Cytotoxic T cell (primary cell): Measurements from ENCODE around the genes DUOXA1 and CTXN2.

GRCh38 chr15:44683175-44683769 lies 19.8 kb upstream of the SPG11 start:
- PRO-cap, 2 experiments: peak in 1 of 2 experiments; most common plus-strand start chr15:44683497 (in 1); most common minus-strand start chr15:44683337 (in 1)

DNA sequence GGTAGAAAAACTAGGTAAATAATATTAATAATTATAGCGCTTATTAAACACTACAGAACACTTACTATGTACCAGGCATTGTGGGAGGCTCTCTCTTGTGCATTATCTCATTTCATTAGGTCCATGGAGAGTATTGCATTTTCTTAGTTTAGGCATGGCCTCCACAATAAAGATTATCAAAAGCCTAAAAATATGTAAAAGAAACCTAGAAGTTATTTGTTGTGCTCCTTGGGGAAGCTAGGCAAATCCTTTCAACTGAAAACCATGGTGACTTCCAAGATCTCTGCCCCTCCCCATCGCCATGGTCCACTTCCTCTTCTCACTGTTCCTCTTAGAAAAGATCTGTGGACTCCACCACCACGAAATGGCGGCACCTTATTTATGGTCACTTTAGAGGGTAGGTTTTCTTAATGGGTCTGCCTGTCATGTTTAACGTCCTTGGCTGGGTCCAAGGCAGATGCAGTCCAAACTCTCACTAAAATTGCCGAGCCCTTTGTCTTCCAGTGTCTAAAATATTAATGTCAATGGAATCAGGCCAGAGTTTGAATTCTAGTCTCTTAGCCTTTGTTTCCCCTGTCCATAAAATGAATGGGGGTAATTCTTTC lies 990 bp downstream of the PATL2 start:
- PRO-cap, 2 experiments: no peak in any of the 2 experiments

DNA sequence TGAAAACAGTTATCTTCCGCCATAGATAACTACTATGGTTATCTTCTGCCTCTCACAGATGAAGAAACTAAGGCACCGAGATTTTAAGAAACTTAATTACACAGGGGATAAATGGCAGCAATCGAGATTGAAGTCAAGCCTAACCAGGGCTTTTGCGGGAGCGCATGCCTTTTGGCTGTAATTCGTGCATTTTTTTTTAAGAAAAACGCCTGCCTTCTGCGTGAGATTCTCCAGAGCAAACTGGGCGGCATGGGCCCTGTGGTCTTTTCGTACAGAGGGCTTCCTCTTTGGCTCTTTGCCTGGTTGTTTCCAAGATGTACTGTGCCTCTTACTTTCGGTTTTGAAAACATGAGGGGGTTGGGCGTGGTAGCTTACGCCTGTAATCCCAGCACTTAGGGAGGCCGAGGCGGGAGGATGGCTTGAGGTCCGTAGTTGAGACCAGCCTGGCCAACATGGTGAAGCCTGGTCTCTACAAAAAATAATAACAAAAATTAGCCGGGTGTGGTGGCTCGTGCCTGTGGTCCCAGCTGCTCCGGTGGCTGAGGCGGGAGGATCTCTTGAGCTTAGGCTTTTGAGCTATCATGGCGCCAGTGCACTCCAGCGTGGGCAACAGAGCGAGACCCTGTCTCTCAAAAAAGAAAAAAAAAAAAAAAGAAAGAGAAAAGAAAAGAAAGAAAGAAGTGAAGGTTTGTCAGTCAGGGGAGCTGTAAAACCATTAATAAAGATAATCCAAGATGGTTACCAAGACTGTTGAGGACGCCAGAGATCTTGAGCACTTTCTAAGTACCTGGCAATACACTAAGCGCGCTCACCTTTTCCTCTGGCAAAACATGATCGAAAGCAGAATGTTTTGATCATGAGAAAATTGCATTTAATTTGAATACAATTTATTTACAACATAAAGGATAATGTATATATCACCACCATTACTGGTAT lies 1.3 kb downstream of the B2M start:
- PRO-cap, 2 experiments: peak in 2 of 2 experiments; most common plus-strand start position 491 of the sequence (in 2); most common minus-strand start position 242 of the sequence (in 2)

GRCh38 chr15:45079648-45080098 lies 34.3 kb downstream of the DUOX2 start:
- PRO-cap, 2 experiments: no peak in any of the 2 experiments

GRCh38 chr15:45129663-45130146 lies at the start of gene DUOXA1:
Gene DUOXA1 (minus strand): TSS chr15:45129879.
- PRO-cap, 2 experiments: no peak in any of the 2 experiments

GRCh38 chr15:45134533-45135868 lies 5.2 kb downstream of the DUOX1 start:
- PRO-cap, 2 experiments: no peak in any of the 2 experiments

- PRO-cap, 2 experiments: no peak in any of the 2 experiments
Measured at GRCh38 chr15:45139359-45139895, 9.6 kb downstream of the DUOX1 start.

- PRO-cap, 2 experiments: no peak in any of the 2 experiments
Measured at GRCh38 chr15:45574186-45574581, 13.0 kb upstream of the BLOC1S6 start.

GRCh38 chr15:45948821-45949351 lies 314.1 kb downstream of the SQOR start:
- PRO-cap, 2 experiments: no peak in any of the 2 experiments

DNA sequence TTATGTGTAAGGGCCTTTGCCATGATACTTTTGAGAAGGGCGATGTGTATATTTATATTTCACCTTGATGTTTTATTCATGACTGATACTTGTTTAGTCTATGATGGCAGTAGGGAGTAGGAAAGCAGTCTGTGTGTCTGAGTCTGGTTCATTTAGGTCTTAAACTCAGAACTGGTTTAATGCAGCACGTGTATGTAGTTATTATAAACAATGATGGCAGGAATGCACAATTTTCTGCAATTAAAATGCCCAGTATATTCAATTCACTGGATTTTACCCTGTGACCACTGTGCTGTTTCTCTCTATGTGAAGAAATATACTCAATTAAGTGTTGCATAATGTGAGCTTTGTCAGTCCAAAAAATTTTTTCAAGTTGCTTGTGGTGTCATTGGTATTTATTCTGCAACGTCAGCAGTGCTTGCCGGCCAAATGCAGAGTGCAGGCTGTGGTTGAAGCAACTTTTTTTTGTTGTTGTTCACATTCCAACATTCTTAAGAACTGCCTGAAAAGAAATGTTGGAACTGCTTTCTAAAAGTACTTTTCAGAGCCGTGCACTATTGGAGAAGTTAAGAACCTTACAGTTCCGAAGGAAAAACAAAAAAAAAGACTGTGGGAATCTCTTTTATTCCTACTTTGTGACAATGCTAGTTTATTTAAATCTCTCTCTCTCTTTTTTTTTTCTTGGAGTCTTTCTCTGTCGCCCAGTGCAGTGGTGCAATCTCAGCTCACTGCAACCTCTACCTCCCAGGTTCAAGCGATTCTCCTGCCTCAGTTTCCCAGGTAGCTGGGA lies 423.5 kb upstream of the SEMA6D start:
- PRO-cap, 2 experiments: no peak in any of the 2 experiments

DNA sequence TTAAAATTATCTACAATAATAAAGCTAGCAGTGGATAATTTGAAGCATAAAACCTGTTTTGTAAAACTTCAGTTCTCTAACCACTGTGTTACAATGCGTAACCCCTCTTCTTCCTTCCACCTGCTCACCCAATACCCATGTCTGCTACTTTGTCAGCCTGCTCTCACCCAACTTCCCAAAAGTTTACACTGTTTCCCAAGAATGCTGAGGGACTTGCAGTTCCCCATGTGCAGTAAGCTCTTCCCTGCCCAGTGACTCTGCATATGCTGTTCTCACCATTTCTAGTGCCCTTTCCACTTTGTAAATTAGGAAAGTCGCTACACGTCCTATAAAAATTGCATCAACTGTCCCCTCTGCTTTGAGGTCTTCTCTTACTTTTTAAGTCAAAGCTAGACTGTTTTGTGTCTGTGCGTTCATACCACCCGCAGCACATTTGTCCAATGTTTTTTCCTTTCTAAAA lies 315.8 kb upstream of the SEMA6D start:
- PRO-cap, 2 experiments: no peak in any of the 2 experiments

DNA sequence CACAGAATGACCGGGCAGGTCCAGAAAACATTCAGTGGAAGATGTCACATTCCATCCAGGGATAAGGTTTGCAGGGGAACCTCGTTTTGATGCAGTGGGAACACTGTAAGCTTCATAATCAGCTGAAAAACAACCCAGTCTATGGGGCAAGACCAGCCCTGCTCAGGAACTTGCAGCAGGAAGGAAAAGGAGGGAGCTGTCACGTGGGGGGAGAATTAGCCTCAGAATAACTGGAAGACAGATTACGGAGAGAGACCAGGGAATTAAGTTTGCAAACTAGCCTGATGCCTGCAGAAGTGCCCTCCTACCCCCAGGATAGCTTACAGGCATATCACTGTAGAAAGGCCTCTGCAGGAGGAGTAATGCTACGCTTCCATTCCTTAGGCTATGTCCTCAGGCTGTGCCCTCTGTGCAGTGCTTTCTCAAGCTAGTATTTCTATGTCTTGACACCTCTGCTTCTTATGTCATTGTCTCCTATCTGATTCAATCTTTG lies 43.8 kb upstream of the SEMA6D start:
- PRO-cap, 2 experiments: no peak in any of the 2 experiments

- PRO-cap, 2 experiments: no peak in any of the 2 experiments
Measured at GRCh38 chr15:48098892-48099286, 21.9 kb upstream of the SLC24A5 start.

- PRO-cap, 2 experiments: no peak in any of the 2 experiments
Measured at GRCh38 chr15:48191513-48192414, at the start of gene CTXN2. Gene CTXN2 (plus strand): TSS chr15:48191665.

DNA sequence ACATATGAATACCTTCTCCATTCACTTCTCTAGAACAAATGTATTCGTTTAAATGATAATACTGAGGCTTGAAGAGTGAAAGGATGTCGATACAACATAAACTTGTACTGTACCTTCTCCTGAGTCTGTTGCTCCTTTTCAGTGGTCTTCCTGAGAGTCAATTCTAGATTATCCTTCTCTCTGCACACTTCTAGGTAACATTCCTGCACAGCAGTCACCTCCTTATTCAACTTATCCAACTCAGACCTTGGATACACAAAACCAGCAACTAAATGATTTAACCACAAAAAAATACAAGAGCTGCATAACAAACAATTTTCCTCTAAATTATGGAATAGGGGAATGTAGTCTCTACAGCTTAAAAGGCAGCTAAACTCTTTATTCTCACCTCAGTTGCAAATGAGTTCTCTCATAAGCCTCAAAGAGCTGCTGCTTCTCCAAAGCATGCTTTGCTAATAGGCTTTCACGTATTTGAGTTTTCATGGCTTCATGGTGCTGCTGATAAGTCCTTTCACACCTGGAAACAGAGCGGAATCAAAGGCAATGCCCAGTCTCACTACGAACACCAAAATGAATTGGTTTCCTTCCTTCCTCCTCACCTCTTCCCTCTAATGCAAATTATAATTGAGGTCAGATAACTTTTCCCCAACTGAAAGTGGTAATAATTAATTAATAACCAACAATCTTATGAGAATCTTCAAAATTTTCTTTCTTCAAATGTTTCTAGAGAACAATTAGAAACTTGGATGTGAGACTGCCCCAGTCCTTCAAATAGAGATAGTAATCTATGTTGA lies 43.7 kb downstream of the CEP152 start:
- PRO-cap, 2 experiments: no peak in any of the 2 experiments

- PRO-cap, 2 experiments: no peak in any of the 2 experiments
Measured at GRCh38 chr15:48791204-48791696, 19.6 kb downstream of the CEP152 start.

- PRO-cap, 2 experiments: no peak in any of the 2 experiments
Measured at GRCh38 chr15:48797257-48797791, 13.5 kb downstream of the CEP152 start.

DNA sequence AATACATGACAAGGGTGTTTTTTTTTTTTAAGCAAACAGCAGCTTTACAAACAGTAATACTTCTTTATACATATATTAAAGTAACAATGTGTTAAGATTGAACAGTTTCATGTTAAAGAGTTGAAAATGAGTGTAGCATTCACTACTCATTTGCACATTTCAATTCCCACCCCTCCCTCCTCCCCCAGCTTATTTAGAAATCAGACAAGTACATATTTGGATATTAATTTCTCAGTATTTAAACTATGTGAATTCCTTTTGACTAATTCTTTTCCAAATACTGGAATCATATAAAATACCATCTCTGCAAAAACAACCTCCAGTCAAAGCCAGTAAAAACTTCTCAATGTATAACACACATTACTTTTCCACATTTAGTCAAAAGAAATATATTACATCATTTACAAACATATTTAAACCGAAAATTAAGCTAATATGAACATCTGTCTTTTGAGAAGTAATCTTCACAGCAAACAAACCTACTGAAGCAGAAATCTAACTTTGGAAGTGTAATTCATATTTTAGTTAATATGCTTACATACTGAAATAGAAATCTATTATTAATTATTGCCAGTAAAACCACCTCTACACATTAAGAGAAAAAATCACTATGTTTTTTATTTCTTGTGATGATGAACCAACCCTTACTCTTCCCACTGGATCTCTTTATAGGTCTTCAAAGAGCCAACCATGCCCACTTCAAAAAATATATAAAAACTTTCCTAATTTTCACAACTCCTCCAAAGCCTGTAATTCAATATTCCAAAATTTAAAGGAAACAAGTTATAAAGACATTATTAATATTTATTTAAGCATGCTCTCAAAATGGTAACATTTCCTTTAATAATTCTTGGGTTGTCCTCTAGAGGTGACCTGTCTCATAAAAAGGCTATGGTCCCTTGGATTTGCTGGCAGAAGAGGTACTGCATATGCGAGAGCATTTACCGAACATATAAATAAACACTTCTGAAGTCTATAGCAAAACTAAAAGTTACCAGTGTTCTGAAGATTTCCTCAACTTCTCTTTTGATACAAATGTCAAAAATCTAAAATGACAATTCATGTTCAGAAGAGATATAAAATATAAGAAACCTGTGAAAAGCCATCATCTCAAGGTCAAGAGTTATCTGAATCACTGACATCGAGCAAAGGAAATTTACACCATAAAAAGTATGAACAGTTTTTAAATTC lies 25.8 kb upstream of the SHC4 start:
- PRO-cap, 2 experiments: no peak in any of the 2 experiments

GRCh38 chr15:49240654-49241614 lies 70.9 kb downstream of the GALK2 start:
- PRO-cap, 2 experiments: no peak in any of the 2 experiments

- PRO-cap, 2 experiments: no peak in any of the 2 experiments
Measured at GRCh38 chr15:49288231-49288862, 118.3 kb downstream of the GALK2 start.